ENCODE measurements around a stretch of chr10.

DNA sequence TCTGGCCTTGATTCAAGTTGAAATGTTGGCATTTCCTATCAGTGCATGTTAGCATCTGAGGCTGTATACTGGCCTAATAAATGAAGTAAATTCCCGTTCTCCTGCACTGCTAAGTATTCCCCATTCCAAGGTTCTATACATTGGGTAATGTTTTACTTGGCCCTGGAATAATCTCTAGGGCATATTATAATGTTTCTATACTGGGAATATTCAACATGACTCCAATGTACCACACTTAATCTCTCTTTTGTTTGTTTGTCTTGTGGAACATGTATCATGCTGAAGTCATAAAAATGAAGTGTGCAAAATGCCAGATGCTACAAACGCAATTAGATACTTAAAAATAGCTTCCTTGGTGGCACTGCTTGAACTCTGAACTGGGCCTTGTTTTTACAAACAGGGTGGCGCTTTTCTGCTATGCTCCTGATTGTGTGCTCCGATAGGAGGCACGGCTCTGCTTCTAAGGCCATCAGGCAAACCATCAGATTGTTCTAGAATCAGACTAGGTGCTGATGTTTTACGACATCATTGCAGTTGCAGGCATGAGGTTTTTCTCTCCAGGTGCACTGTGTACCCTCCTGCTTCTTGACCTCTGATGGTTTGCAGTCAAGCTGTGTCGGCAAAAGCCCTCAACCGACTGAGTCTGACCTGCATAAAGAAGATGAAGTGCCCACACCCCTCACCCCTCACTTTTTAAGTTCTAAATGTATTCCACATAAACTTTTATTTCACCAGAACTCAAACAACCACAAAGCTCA, 156.6 kb upstream of the TCF7L2 start:
- PRO-cap: no peak
- RRBS: no CpG with 5 or more reads among the region's 8 CpGs

- PRO-cap: no peak
- RRBS: no CpG with 5 or more reads among the region's 7 CpGs
These were observed 107.2 kb upstream of the TCF7L2 start for GRCh38 chr10:112842517-112843552.

GRCh38 chr10:113049818-113050328, 99.8 kb downstream of the TCF7L2 start:
- PRO-cap: no peak
- RRBS: no CpG with 5 or more reads among the region's 6 CpGs

DNA sequence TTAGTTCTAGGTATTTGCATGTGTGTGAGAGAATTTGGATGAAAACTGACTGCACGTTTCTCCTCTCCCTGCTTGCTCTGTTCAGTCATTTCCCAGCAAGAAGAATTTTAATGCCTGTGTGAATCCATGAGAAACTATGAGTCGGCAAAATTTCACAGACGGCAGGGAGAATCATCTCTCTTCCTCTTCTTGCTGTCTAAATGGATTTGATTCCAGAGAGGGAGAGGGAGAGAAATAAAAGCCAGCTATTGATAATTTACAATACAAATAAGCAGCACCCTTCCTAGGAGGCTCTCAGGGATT, 183.5 kb downstream of the TCF7L2 start:
- PRO-cap: no peak
- RRBS: no CpG with 5 or more reads among the region's 3 CpGs

DNA sequence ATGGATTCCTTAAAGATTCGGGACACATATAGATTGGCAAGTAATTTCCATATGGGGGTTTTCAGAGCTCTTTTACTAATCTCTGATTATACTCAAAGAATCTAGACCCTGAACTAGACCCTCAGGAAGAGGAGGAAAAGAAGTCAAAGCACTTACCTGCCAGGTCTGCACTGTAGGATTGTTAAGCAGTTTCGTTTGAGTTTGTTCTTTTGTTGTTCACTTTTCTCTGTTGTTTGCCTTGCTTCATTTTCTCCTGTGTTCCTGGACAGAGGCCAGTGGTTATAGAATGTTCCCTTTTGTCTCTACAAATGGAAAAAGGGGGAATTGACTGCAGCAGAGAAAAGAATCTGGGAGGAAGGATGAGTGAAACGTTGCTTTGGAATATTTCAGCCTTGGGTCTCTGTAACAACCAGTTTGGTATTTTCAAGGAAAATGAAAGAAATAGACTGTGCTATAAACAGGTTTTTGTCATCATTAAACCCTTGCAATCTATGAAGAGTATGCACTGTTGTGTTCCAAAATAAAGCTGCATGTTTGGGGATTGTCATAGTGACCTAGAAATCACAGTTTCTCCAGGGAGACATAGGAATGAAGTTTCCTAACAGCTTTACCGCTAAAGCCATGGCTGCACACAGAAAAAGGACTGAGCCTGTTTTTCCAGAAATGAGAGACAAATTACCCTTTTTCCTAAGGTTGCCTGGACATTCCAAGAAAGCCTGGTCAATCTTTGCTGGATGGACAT, 60.8 kb upstream of the HABP2 start:
- PRO-cap: no peak
- RRBS: no CpG with 5 or more reads among the region's 4 CpGs

GRCh38 chr10:113583810-113584589, 31.1 kb downstream of the HABP2 start:
- PRO-cap: no peak
- RRBS: no CpG with 5 or more reads among the region's 6 CpGs

DNA sequence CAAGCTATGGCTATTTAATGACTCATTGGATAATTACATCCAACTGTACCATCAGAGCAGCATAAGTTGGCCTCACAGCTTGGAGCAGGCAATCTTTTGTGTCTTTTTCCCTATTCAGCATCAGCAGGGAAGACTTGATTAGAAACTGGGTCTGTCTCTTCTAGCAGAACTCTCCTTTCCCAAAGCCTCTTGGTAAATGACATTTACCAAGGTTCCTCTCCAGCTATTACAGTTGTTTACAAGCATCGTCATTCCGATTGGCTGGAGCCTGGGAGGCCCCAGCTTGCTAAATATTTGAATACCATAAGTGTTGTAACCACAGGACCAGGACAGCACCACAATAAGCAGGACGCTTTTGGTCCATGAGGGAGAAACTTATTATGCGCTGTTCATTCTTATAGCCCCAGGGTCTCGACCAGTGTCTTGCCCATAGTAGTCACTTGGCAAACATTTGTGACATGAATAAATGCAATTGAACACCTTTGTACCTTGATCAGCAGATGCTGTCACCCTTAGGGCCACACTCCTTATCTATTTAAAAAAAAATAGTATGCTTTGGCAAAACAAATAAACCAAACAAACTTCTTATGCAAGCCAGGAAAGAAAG, 33.0 kb downstream of the NRAP start:
- PRO-cap: no peak
- RRBS: no CpG with 5 or more reads among the region's 5 CpGs

GRCh38 chr10:113652884-113653083, 11.1 kb downstream of the NRAP start:
- PRO-cap: no peak

DNA sequence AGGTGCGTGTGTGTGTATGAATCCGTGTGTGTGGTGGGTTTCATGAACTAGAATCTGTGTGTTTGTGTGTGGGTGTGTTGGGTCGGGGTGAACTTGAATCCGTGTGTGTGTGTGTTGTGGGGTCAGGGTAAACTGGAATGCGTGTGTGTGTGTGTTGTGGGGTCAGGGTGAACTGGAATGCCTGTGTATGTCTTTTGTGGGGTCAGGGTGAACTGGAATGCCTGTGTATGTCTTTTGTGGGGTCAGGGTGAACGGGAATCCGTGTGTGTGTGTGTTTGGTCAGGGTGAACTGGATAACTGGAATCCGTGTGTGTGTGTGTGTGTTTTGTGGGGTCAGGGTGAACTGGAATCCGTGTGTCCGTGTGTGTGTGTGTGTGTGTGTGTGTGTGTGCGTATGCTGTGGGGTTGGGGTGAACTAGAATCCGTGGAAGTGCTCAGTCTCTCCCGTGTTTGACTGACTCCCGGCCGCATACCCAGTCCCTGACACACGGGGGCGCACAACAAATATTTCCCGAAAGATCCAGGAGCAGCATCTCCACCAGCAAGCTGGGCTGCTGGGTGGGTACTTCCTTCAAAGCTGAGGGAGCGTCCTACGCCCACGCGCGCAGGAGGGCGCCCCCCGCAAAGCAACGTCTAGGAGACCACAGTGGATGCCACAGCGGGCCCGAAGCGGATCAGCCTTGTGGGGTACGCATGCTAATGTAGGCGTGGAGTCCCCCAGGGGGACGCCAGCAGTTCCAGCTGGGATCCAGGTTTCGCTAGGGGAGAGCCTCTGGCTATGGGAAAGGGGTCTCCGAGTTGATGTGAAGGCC, 843 bp upstream of the CASP7 start:
- PRO-cap: bidirectional peak, plus-strand start at position 574 of the sequence, minus-strand start at position 452 of the sequence
- RRBS: no CpG with 5 or more reads among the region's 34 CpGs

GRCh38 chr10:113680156-113681233, 783 bp downstream of the CASP7 start:
- PRO-cap: bidirectional peak, plus-strand start at chr10:113680304, minus-strand start at chr10:113680303; unidirectional peak, minus-strand start at chr10:113680457
- RRBS: 3% methylated on average over 7 of the region's 31 CpGs

- PRO-cap: no peak
- RRBS: no CpG with 5 or more reads among the region's 8 CpGs
These were observed 2.7 kb upstream of the ADRB1 start for GRCh38 chr10:114040986-114041360.

DNA sequence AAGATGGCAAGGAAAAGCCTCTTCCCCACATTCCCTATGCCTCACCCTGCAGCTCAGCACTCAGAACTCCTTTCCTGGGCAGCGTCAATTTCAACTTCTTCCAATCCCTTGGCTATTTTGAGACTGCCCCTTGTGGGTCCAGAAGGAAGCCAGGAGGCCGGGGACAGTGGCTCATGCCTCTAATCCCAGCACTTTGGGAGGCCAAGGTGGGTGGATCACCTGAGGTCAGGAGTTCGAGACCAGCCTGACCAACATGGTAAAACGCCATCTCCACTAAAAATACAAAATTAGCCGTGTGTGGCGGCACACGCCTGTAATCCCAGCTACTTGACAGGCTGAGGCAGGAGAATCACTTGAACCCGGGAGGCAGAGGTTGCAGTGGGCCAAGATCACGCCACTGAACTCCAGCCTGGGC, 2.3 kb upstream of the ADRB1 start:
- PRO-cap: no peak
- RRBS: no CpG with 5 or more reads among the region's 9 CpGs

DNA sequence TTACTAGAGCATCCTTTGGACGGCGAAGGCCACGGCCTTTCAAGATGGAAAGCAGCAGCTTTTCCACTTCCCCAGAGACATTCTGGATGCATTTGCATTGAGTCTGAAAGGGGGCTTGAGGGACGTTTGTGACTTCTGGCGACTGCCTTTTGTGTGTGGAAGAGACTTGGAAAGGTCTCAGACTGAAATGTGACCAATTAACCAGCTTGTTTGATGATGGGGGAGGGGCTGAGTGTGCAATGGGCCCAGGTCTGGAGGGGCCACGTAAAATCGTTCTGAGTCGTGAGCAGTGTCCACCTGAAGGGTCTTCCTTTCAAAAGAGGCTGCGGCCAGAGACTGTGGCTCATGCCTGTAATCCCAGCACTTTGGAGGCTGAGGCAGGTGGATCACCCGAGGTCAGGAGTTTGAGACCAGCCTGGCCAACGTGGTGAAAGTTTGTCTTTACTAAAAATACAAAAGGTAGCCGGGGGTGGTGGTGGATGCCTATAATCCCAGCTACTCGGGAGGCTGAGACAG, 52.7 kb downstream of the VWA2 start:
- PRO-cap: no peak
- RRBS: no CpG with 5 or more reads among the region's 13 CpGs

DNA sequence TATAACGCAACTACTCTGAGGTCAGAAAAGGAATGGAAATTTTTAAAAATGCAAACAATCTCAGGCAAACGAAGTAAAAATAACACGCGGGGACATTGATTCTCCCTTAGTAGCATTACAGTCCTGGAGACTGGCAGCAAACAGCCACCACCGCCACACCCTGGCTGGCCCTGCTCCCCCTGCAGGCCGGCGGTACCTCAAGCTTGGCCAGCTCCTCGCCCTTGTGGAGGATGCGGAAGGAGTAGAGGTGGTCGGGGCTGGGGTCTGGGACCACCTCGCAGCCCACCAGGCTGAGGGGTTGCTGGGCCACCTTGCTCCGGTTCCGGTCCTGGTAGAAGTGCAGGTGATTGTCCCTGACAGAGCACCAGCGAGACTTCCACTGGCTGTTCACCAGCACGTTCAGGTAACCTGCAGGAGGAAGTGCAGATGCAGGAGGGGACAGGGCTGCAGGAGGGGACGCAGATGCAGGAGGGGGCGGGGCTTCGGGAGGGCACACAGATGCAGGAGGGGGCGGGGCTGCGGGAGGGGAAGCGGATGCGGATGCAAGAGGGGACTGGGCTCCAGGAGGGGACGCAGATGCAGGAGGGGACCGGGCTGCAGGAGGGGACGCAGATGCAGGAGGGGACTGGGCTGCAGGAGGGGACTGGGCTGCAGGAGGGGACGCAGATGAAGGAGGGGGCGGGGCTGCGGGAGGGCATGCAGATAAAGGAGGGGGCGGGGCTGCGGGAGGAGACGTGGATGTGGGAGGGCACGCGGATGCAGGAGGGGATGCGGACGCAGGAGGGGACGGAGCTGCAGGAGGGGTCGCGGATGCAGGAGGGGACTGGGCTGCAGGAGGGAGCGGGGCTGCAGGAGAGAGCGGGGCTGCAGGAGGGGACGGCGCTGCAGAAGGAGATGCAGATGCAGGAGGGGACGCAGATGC, 65.7 kb downstream of the VWA2 start:
- PRO-cap: no peak
- RRBS: no CpG with 5 or more reads among the region's 43 CpGs

GRCh38 chr10:114332301-114333371, 71.7 kb downstream of the AFAP1L2 start:
- PRO-cap: no peak
- RRBS: no CpG with 5 or more reads among the region's 15 CpGs

DNA sequence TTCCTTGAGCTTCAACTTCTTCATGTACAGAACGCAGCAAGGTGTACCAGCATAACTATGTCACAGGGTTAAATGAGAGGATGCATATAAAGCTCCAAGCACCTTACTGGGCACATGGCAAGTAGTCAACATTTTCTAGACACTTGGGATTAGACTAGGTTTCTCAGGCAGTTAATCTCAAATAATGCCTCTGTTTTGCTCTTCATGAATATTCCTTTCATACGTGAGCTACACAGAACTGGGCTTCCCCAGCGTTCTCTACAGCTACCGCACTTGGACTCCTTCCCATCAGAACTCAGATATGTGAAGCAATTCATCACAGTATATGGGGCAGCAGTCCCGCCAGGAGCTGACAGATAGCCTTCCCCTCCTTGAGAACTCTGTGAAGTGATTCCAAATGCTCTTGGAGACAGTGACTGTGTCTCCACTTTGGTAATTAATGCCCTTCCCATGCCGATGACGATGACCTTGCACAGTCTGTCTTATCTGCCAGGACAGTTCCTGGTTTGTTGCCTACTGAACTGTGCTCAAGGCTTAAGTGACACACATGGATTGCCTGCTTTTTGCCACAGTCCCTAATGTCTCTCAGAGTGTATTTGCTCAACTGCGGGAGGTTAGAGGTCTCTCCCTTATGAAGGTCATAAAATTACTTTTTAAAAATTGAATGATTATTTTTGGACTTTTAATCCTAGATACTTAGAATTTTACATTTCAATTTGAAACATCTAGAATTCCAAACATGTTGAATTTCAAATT, 75.0 kb upstream of the AFAP1L2 start:
- PRO-cap: no peak
- RRBS: no CpG with 5 or more reads among the region's 8 CpGs

- PRO-cap: no peak
- RRBS: no CpG with 5 or more reads among the region's 5 CpGs
These were observed 113.8 kb downstream of the ABLIM1 start for GRCh38 chr10:114544306-114544743.

DNA sequence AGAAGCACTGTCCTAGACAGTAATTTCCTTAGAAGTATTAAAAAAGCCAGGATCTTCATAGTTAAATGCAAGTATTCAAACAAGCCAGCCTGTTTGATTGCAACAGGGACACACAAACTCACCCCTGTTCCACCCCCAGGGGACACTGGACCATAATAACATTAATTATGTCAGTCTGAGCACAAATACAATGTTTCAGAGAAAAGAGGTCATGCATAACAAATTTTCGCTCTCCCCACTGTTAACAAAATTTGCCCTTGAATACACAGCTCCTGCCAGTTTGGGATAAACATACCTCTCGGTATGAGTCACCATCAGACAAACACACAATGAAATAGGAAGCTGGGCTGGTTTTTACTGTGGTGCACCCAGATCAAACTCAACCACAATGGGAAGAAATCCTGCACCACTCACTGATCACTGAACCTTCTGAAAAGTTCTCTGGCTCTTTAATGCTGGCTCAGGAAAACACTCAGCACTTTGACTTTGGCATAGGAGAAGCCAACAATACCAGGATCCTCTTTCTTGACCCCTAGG, 34.2 kb downstream of the ABLIM1 start:
- PRO-cap: no peak
- RRBS: no CpG with 5 or more reads among the region's 2 CpGs

- PRO-cap: no peak
- RRBS: no CpG with 5 or more reads among the region's 8 CpGs
These were observed 3.2 kb upstream of the ABLIM1 start for GRCh38 chr10:114661091-114661948.

DNA sequence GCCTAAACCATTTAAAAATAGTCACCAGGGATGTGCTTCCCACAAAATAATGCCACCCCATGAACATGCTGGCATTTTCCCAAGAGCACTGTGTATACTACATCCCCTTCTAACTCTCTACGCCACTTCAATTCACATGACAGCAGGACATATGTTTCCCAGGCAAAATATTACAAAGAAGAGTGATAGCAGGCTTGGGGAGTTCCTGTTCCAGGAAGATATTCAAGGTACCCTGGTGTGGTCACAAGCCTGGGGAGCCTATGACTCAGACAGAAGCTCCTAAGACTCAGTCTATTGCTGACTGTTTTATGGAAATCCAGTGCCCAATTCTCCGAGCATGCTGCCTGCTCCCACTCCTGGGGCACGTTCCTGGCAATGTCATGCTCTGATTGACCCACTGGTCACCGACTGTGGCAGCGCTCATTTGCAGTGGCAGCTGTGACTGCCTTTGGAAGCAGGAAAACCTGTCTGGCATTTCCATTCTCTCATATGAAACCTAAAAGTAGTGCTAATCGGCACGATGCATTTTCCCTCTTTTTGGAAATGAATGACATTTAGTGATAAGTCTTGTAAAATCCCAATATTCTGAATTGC, 23.5 kb upstream of the ABLIM1 start:
- PRO-cap: no peak
- RRBS: no CpG with 5 or more reads among the region's 7 CpGs